Vein endothelial cell (primary cell): ENCODE data around the gene ANO5.

- CAGE, long polyA plus RNA: no peak
Observed at GRCh38 chr11:20019240-20020111, 140.8 kb downstream of the DBX1 start.

- CAGE, long polyA plus RNA: no peak
Observed at GRCh38 chr11:20027111-20027827, 133.0 kb downstream of the DBX1 start.

DNA sequence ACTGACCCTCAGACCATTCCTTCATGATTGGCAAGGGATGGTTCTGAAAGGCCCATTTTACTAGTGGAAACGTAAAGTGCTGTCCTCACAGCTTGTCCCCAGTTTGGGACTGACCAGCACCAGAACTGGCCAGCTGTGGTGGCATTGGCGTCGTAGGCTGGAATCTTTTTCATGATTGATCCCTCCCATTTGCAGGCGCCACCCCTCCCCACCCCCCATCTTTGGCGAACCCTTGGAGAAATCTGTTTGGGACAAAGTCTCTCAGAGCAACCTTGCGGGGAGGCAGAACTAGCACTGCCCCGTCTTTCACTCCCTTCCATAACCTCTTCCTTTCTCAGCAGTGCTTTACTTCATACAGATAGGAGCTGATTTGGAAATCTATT lies 123.3 kb downstream of the DBX1 start:
- CAGE, long polyA plus RNA: no peak

DNA sequence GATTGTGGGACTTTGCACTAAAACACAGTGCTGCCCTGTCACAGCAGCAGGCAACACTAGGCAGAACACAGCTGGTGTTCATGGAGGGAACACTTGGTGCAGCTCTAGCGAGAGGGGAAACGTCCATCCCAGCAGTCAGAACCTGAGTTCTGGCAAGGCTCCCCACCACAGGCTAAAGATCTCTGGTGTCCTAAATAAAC lies 716.2 kb upstream of the ANO5 start:
- CAGE, long polyA plus RNA: no peak

DNA sequence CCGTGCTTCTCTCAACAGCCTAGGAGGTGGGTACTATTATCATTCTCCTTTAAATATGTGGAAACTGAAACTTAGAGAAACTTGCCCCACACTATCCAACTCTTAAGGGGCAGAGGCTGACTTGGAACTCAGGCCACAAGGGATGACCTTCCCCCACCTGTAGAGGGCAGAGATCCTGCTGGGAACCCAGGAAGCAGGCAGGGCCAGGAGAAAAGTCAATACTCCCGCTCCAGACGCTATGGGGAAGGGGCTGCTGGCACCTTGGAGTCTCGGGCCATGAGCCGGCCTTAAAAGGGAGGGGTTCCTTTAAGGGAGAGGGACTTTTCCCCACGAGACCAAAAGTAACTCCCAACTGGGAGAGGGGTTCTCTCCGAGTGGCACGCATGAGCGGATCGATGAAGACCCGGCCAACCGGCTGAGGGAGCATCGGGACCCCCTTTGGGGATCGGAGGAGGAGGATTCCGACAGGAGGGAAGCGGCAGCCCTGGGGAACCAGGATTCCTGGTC lies 576 bp upstream of the ANO5 start:
- CAGE, long polyA plus RNA: no peak

GRCh38 chr11:22192763-22193524 lies at the start of gene ANO5:
Gene ANO5 (plus strand): TSS chr11:22193085.
- CAGE, long polyA plus RNA: no peak

- CAGE, long polyA plus RNA: no peak
Observed at GRCh38 chr11:22667951-22668499, 1.6 kb downstream of the GAS2 start.

DNA sequence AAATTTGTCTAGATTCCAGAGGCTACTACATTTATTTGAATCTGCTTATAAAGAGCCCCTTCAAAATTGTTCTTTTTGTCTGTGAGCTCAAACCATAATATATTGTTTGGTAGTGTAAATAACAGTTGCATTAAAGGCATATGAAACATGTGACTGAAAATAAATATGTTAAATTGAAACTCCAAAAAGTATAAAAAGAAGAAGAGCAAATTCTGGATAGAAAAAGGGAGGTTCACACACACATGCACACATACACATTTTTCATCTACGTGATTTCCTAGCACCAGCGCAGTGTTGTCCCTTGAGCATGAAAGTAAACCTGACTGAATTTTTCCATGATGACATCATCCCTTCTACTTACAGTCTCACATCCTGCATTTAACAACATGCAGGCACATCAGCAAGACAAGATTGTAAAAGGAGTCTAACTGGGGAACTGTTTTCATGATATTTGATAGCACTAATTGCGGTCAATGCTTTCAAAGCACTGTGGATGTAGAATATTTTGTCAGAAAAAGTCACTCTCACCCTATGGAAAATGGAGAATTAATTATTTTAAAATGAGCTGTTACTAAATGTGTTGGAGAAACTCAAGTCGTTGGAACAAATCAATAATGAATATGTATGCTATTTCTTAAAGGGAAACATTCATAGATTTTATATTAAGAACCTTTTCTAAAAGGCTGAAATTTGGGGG lies 36.6 kb downstream of the GAS2 start:
- CAGE, long polyA plus RNA: no peak

DNA sequence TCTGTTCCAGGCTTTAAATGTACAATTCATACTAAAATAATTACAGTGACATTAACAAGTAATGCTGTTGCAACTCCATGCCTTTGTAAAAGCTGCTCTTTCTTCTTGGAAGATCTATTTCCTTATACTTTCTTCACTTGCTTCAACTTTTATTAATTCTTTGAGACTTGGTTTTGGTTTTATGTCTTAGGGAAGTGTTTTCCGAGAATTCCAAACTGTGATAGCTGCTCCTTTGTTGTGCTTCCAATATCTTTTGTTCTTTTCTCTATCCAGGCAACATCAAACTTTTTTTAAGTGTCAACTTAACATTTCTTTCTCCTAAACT lies 120.9 kb upstream of the CCDC179 start:
- CAGE, long polyA plus RNA: no peak

GRCh38 chr11:25423806-25424081 lies 908.2 kb upstream of the ANO3 start:
- CAGE, long polyA plus RNA: no peak

DNA sequence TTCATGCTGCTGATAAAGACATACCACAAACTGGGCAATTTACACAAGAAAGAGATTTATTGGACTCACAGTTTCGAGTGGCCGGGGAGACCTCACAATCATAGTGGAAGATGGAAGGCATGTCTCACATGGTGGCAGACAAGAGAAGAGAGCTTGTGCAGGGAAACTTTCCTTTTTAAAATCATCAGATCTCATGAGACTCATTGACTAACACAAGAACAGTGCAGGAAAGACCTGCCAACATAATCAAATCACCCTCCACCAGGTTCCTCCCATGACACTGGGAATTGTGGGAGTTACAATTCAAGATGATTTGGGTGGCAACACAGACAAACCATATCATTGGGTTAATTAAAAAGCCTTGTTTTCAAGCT lies 720.5 kb upstream of the ANO3 start:
- CAGE, long polyA plus RNA: no peak

DNA sequence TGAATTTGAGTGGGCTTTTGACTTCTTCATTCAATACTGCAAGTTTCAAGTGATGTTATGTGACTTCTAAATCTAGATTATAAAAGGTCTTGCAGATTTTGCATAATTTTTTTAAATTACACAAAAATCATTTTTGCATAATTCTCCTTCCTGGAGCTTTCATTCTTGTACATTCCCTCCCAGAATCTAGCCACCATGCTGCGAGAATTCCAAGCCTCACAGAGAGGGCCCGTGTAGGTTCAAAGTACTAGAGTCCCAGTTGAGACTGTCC lies 407.5 kb upstream of the ANO3 start:
- CAGE, long polyA plus RNA: no peak

DNA sequence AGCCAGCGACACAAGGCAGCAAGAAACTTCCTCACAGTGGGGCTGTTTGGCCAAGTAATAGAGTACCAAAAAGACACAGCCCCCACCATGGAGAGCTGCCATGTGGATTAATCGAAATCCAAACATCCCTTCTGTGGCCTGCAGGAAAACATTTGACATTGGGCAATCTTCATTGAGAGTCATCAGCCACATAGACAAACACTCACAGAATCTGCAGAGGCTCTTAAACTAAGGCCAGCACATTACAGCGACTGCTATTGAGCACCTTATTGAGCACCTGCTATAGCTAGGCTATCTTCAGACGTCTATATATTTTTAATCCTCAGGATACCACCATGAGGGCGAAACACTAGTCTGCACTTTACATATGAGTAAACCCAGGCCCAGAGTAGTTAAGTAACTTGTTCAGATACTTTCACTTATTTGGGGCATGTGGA lies 43.5 kb upstream of the FIBIN start:
- CAGE, long polyA plus RNA: no peak

DNA sequence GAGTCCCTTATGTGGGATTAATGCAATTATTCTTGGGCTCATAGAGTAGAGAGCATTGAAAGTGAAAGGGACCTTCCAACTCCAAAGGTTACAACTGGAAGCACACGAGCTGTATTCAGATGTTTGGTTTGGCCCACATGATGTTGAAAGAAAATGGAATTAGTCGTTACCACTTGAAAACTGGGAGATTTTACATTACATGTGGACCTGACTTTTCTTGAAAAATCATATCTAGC lies 53.6 kb downstream of the BBOX1 start:
- CAGE, long polyA plus RNA: no peak

DNA sequence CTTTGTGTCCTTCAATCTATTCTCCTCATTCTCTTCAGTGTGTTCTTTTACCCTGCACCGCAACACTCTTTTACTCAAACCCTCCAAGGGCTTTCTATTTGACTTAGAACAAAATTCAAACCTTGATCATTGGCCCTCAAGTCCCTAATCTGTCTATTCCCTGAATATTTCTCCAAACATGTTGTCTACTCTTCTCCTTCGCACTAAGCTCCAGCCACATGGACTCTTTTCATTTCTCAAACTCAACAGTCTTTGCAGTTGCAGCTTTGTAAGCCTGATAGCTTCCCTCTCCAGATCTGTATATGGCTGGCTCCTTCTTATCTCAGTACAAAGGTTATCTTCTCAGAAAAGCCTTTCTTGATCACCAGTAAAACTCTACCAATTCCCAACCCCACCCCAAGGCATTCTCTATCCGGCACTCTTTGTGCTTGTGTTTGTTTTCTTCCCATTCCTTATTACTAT lies 147.3 kb downstream of the BBOX1 start:
- CAGE, long polyA plus RNA: no peak

- CAGE, long polyA plus RNA: no peak
Observed at GRCh38 chr11:27385163-27385844, 22.3 kb upstream of the CCDC34 start.

DNA sequence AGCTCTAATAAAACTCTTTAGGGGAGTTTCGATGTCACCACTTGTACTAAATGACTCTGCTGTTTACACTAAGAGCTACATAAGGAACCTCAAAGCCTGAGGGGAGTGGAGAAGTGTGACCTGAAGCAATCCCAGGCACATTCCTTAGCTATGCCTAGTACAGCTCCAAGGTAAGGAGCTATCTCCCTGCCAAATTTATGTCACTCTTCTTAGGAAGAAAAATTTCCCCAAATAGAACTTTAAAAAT lies 8.2 kb downstream of the LGR4 start:
- CAGE, long polyA plus RNA: no peak

- CAGE, long polyA plus RNA: no peak
Observed at GRCh38 chr11:27474418-27474642, 1.7 kb upstream of the LGR4 start.

GRCh38 chr11:27701427-27701970 lies 1.2 kb upstream of the BDNF start:
- CAGE, long polyA plus RNA: no peak

DNA sequence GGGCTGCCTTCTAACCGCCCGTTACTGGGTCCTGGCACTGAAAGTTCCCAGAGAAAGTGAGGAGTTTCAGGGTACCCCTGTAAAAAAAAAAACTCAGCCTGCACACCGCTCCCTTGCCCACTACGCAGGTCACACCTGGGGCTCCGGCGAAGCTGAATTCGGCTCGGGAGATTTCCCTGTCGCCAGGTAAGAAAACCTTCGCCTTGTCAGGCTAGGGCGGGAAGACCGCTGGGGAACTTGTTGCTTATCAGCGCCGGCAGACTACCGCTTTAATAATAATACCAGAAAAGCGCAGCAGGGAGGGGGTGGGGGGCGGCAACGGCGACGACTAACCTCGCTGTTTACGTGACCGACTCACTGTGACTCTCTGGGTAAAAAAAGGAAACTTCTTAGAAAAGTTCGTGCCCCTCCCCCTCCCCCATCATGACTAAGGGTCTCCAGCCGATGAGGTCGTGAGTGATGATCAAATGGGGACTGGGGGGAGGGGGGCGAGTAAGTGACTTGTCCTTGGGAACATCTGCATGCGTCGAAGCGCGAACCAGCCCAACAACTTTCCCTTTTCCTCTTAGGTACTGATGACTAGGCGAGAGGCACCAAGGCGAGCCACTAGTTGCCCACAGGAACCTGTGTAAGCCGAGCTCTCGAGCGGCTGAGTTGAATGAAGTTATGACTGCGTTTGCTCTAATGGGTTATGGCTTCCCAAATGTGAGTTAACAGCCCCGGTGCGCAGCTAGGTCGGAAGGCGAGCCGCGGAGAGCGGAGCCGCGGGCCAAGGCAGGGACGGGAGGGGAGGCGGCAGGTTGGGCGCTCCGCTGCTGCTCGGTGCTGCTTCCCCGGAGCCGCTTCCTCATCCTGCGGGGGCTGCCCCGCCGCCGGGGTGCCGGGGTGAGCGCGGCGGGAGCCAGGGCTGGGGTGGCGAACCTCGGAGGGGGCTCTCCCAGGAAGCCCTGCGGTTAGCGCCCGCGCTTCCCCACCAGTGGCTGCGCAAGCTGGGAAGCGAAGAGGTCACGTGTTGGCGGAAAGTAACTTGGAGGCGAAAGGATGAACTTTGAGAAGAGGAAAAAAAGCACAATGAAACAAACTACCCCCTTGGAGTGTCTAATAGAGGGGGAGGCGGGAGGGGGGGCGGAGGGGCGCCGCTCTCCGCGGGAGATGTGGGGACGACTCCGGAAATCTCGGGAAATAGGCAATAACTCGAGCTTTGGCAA lies 21.9 kb upstream of the BDNF start:
- CAGE, long polyA plus RNA: no peak